SP-49 (cell line): ENCODE results near the gene ZIC3.

- PRO-cap, result no peak
These were observed 13.2 kb downstream of the HTATSF1 start for GRCh38 chrX:136510552-136510935.

GRCh38 chrX:136687756-136688266 is 39.9 kb downstream of the CD40LG start:
- PRO-cap, result no peak

DNA sequence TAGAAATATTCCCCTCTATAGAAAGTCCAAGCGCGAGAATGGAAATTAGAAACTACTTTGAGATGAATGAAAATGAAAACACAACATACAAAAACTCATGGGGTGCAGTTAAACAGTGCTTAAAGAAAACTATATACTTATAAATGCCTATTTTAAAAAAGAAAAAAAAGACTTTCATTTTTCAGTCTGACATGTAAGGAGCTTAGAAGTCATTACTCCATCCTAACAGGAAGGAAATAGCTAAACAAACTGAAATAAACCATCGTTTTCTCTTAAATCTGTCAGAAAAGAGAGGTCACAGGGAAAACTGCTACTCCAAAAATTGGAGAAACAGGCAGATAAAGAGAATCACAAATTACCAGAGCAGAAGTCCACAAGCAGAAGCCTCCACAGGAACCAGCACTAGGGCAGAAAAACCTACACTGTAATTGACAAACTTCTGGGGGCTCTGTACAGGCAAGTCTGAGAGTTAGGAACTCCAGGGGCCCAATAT is 65.5 kb downstream of the ARHGEF6 start:
- PRO-cap, result no peak

DNA sequence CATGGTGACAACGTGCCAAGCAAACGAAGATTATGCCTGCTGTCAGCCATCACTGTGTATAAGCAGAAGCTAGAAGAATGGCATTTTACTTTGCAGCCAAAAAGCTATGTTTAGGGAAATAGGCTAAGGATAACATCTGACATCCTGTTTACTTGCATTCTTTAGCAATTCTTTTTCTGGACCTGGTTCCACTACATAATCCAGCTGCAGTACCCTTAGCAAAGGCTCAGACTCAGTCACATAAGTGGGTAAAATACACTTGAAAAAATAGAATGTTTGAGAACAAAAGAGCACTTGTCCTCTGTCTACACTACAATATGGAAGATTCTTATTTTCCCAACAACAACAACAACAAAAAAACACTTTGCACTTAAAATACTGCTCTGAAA is 859 bp upstream of the ARHGEF6 start:
- PRO-cap, result no peak

DNA sequence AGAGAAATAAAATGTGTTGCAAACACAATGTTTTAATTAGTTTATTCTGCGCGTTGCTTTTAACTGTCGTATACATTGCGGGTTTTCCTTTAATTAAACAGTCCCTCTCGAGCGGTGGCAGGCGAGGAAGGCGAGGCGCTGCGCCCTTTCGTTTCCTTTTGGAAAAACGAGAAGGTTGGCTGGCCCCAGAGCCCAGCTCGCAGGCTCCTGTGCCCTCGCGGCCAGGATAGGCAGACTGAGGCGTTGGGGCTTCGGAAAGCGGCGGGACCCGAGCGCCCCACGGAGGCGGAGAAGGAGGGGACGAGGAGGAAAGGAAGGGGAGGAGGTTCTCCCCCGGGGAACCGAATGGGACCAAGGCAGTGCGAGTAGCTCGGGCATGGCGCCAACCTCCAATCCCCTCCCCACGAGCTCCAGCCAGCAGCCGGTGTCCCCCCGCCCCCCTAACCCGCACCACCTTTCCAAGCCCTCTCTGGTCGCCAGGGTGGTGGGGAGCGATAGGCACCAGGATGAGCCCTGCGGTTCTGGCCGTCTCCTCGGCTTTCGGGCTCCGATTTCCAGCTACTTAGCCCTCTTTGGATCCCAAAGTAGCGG is 15.4 kb upstream of the ZIC3 start:
- PRO-cap, result no peak

DNA sequence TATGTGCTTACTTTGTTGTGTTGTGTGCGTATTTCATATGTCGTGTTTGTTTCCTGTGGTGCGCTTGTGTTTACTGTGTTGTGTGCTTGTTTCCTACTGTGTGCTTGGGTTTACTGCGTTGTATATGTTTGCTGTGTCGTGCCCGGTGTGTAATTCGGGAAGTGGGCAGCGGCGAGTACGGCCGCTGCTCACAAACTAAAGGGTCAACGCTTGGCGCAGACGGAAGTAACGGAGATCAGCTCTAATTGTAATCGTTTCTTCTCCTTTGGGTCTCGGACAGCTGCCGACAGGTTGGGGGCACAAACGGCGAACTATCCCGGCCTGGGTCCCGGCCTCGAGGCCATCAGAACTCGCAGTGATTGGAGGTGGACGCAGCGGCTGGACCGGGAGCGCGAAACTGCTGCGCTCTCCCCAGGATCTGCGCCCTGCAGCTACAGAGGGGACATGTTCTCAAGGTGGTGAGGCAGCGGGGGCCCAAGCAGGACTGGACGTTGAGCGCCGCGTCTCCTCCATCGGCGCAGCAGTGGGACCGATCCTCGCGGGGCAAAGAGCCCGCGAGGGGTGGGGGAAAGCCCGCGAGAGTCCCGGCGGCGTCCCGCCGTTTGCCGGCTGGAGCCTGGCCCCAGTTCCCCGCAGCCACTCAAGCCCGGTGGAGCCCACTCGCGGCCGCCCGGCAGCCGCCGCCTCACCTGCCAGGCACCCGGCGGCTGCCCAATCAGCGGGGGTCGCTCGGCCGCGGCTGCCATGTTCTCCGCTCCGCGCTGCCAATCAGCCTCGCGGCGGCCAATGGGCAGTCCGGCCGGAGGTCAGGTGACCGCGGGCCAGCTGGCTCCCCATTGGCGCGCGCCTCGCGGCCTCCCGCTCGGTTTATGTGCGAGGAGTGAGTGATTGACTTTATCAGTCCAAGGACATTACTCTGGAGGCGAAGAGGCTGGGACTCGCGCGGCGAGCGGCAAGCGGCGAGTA is at the start of gene ZIC3:
Gene ZIC3 (plus strand): TSS at position 897 of the 966 bp plus-strand sequence.
- PRO-cap, result no peak

DNA sequence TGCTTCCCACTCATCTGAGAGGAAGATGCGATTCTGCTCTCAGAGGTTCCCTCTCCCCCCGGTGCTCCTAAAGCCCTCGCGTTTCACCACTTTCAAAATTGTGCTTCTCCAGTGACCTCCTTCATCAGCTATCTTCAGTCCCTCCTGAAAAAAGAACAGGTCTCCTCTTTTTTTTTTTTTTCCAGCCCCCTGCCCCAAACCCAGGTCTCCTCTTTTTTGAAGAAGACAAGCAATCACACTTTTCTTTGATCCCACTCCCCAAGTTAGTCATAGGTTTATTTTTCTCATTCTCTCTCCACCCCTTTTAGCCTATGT is 432.0 kb downstream of the ZIC3 start:
- PRO-cap, result no peak

- PRO-cap, result no peak
These were observed 326.4 kb upstream of the F9 start for GRCh38 chrX:139203927-139204740.

DNA sequence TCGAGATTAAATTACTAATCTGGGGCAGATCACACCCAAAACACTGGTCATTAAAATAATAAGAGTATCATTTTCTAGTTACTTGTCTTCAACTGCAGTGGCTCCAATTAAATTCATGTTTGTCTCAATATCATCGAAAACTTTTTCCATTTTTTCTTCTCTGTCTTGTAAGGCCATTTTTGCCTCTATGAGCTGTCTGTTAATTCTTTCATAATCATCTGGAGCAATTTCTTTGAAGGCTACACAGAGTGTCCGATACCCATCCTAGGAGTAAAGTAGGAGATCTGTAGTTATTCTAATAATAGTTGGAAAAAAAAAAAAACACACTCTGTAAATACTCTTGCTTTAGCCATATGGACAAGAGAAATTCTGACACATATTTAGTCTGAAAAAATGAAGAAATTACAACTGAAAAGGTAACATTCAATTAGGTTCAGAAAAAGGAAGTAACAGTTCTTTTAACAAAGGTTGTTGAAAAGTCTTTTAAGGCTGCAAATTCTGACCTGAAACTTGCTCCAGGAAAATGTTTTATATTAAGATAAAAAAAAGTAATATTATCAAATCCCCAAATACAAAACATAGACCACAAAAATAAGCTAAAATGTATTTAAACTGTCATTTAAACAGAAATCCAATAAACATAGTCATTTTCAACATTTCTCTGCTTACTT is 74.6 kb upstream of the MCF2 start:
- PRO-cap, result no peak

DNA sequence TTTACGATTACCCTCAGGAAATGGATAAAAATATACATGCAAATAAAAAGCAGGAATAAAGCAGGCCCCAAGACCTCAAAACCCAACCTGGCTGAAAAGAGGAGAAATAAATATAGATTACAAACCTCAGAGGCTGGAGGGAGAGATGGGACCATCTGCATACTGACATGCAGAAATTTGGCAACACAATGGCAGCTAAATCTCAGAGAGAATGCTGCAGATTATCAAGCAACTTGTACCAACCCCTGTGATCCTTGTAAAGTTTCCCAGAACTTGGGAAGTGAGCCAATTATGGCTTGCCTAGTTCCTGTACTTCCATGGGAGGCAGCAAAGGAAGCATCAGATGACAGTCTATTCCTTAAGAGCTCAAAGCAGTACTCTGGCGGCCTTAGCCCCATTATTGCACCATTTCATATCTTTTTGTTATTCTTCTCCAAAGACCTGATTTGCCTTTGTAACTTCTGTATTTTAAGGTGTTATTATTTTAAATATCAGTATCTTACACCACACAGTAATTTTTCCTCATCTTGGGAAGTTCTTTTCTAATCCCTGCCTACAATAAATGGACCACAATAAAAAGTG is 100.7 kb downstream of the ATP11C start:
- PRO-cap, result no peak

DNA sequence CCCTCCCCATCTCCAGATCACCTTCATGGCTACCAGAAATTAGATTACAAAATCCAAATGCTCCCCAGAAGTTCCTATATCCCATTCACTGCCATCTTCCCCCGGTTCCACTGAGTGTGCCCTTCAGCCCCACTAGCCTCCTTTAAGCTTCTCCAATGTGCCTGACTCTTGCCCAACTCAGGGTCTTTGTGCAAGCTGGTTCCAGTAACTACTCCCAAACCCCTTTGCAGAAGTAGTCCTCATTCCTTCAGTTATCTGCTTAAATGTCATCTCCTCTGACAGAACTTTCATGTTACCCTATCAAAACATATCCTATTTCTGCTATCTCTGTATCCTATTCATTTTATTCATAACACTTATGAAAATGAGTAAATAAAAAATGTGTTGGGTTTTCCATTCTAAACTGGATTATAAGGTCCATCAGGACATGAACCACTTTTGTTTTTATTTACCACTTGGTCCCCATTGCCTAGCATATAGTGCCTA is 24.8 kb downstream of the ATP11C start:
- PRO-cap, result no peak

GRCh38 chrX:139931049-139931677 is 1.7 kb downstream of the ATP11C start:
- PRO-cap, result no peak

- PRO-cap, result no peak
These were observed 59.1 kb downstream of the LDOC1 start for GRCh38 chrX:141117928-141118200.

- PRO-cap, result no peak
These were observed 210.3 kb upstream of the MAGEC2 start for GRCh38 chrX:142415525-142415738.

- PRO-cap, result no peak
These were observed 2.9 kb downstream of the SLITRK4 start for GRCh38 chrX:143633033-143633413.

GRCh38 chrX:144418579-144418904 is 698.0 kb upstream of the SPANXN2 start:
- PRO-cap, result no peak

- PRO-cap, result no peak
These were observed 18.2 kb downstream of the FMR1 start for GRCh38 chrX:147929813-147930390.

DNA sequence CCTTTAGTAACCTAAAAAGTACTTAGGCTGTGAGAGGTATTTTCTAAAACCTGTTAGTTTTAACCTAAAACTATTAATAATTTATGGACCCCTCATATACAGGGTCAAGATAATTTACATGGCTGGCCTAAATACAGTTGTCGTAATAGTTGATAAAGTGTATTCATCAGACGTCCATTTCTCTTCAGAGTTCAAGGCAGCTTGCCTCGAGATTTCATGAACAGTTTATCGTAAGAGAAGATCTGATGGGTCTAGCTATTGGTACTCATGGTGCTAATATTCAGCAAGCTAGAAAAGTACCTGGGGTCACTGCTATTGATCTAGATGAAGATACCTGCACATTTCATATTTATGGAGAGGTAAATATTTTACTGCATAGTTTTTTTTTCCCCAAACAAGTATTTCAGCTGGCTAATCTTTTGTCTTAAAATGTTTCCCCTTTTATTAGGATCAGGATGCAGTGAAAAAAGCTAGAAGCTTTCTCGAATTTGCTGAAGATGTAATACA is 20.6 kb downstream of the FMR1 start:
- PRO-cap, result no peak

GRCh38 chrX:147944507-147945249 is 33.0 kb downstream of the FMR1 start:
- PRO-cap, result no peak

DNA sequence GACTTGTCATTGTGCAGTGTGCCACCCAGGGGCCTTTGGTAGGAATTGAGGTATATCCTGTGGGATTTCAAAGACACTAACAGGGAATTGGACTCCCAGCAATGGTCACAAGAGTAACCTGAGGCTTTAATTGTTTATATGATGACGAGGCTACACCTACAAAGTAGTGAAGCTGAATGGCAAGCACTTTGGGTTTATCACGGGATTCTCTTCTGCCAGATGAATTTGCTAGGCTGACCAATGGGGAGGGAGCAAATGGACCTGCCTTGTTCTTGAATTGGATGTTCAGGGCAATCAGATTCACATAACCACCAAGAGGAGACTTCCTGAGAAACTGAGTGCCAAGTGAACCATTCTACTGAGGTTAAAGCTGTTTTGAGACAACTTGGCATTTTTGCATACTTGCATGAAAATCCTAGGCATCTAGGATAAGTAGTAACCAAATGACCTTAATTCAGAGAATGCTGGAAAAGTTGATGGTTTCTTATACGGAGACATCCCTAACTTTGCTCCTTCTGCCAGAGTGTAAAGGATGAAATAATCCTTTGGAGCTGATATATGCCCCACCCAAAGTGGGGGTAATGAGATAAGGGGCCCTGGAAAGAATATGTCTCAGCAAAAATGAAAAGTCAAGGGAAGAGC is 27.9 kb upstream of the FMR1NB start:
- PRO-cap, result no peak